ENCODE measurements around a stretch of chr3.

DNA sequence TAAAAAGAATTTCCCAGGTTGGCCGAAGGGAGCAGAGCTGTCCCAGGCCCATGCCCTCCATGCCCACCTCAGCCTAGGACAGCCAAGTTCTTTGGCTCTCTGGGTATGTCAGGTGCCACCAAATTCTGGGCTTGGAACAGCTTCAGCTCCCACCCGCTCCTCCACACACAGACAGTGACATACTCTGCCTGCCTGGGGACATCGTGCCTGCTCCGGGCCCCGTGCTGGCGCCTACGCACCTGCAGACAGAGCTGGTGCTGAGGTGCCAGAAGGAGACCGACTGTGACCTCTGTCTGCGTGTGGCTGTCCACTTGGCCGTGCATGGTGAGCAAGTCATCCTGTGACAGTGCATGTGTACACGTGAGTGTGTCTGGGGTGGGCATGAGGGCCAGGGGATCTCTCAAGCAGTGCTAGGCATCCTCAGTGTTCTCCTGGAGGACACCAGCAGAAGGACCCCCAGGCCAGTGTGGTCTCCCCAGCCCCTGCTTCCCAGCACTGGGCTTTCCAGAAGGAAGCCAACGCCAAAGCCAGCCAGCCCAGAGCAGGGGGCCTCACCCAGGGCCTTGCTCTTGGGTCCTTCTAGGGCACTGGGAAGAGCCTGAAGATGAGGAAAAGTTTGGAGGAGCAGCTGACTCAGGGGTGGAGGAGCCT is 979 bp downstream of the IL17RC start:
- PRO-cap = no peak
- RAMPAGE, long total RNA, 4 experiments = no peak in any of the 4 experiments

GRCh38 chr3:9954940-9955639 is 2.9 kb upstream of the PRRT3 start:
- PRO-cap = no peak
- RAMPAGE, long total RNA, 4 experiments = no peak in any of the 4 experiments

- PRO-cap = no peak
- RAMPAGE, long total RNA, 4 experiments = no peak in any of the 4 experiments
Observed at GRCh38 chr3:10143316-10143557, 1.7 kb downstream of the VHL start.

DNA sequence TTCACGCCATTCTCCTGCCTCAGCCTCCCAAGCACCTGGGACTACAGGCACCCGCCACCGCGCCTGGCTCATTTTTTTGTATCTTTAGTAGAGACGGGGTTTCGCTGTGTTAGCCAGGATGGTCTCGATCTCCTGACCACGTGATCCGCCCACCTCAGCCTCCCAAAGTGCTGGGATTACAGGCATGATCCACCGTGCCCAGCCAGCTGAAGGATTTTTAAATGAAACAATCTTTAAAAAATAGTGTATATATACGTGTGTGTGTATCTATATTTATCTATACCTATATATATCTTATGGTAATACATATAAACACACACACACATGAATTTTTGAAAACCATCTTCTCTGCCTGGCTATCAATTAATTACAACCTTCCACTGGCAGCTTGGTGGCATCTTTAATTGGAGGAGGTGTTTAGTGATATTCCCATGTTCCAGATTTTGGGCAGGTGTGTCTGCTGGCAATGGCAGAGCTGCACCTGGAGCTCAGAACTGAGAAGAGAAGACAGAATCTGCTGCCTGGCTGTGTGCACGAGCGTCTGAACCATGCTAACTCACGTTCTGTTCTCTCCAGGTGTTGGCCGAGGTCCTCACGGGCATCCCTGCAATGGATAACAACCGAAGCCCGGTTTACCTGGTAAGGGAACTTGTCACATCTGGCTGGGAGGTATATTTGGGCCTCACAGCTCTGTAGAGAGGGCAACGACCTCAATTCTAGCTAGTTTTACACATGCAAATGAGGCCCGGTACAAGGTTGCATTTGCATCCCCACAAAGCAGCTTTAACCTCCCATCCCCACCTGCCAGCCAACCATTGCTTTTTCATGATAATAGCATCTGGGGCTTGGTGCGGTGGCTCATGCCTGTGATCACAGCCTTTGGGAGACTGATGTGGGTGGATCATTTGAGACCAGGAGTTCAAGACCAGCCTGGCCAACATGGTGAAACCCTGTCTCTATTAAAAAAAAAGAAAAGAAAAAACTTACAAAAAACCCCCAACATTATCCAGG is 22.2 kb upstream of the TATDN2 start:
- PRO-cap = no peak
- RAMPAGE, long total RNA, 4 experiments = no peak in any of the 4 experiments

DNA sequence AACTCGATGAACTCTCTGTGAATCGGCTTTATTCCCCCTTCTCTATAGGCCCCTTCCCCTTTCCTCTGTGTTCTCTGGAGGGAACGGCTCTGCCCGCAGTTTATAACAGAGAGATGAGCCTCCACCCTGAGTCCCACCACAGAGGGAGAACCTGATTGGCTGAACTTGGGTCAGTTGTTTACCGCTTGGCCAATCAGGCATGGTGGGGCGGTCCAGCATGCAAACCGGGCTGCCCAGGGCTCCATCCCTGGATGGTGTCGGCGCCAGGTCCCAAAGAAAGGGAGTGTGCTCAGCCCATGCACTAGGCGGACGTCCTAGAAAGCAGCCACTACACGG is 13.4 kb upstream of the TATDN2 start:
- PRO-cap = no peak
- RAMPAGE, long total RNA, 4 experiments = no peak in any of the 4 experiments

DNA sequence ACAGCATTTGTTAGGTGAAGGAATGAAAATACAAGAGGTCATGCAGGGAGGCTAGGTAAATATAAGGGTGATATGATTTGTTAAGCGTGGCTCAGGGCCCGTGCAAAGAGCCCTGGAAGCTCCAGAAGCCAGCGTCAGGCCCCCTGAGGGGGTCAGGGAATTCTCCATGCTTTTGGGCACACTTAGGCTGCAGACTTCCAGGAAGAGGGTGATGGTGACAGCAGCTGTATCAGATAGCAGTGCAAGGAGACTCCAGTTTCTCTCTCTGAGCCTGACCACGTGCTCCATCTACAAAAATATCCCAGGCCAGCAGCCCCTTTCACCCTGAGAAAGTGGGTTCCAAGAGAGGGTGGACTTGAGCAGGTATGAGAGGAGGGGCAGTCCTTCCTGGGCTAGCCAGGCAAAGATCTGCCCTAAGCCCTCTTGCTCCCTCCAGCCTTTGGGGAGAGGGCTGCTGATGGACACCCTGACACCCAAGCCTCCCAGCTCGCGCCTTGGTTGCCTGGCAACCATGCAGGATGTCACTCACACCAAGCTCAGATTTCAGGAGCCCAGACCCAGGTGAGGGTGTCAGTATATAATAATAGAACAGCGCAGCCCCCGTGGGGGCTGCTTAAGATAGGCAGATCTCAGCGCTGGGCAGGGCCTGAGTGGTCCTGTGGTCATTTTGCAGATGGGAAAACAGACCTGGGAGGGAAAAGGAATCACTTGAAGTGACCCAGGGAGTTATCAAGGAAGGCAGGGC is 35.8 kb downstream of the ATP2B2 start:
- PRO-cap = no peak
- RAMPAGE, long total RNA, 4 experiments = no peak in any of the 4 experiments

DNA sequence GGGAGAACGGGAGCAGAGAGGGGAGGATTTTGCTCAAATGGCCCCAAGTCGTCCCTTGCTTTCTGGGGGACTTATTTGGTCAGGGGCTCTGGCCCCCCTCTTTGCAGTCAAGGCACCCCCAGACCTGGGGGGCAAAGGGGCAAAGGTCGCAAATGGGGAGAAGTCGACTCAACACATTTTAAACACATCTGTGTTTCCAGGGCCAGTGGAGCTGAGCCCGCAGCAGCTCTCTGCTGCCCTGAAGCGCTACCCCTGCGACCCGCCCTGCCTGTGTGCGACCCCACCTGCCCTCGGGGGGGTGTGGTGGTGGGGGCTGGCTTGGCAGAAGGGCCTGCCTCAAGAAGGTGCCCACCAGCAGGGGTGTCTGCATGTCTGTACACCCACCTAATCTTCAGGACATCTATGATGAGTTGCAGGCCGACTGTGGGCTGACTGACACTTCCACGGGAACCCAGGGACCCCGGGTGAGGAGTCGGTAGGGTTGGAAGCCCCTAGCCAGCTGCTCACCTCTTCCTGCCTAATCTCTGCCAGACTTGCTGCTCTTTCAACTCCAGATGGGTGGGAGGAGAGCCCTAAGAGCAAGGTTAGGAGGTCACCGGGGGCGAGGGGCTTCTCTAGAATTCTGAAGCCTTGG is 721 bp upstream of the ATP2B2 start:
- PRO-cap = no peak
- RAMPAGE, long total RNA, 4 experiments = no peak in any of the 4 experiments

GRCh38 chr3:11136588-11138009 is 17.2 kb upstream of the HRH1 start:
- PRO-cap = no peak
- RAMPAGE, long total RNA, 4 experiments = no peak in any of the 4 experiments

DNA sequence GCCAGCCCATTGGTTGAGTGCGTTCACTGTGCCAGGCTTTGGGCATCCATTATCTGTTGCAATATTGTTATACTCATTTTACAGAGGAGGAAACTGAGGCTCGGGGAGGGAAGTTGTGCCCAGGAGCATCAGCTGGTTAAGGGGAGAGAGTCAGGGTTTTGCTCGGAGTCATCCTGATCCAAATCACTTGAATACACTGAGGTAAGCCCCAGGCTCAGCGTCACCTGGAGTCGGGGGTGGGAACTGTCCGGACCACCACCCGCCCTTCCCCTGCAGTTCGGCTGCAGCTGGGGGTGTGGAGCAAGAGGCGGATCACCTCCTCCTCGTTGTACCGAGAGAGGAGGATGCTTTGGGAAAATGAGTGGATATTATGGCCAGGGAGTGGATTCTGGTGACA is 636 bp downstream of the HRH1 start:
- PRO-cap = no peak
- RAMPAGE, long total RNA, 4 experiments = no peak in any of the 4 experiments

DNA sequence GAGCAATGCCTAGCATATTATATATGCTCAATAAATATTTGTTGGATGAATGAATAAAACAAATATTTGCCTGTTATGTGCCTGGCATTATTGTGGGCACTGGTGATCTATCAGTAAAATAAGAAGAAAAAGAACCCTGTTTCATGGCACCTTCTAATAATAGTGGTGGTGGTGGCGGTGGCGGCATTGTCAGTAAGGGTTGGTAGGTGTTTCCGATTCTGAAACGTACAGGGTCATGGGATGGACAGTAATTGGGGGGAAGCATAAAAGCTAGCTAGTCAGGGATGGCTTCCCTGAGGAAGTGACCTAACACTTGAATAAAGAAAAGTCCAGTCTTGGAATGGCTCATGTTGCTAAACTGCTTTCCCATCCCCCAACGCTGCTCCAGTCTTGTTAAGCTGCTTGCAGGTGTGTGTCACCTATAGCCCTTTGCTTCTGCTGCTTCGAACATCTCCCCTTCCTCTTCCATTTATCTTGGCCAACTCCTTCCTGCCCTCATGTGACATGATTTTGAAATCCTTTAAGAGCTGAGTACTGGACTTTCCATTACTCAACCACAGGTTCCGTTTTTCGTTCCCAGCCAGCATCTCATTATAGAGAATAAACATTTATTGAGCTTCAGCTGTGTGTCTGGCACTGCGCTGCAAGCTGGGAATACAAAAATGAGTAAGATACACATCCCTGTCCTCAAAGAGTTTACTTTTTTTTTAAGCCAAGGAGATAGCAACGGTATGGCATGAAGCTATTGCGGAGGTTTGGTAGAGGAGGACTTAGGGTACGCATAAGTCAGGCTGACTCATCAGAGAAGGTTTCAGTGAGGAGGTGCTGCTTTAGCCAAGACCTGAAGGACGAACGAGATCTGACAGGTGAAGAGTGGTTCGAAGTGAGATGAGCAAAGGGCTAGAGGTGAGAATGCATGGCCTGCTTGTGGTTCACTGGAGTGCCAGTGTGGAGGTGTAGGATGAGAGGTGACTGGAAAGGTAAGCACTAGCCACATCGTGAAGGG is 1.7 kb downstream of the ATG7 start:
- PRO-cap = bidirectional peak, plus-strand start at position 611 of the sequence, minus-strand start at position 445 of the sequence
- RAMPAGE, long total RNA, 4 experiments = no peak in any of the 4 experiments

GRCh38 chr3:11288339-11288580 is 16.1 kb downstream of the ATG7 start:
- PRO-cap = no peak
- RAMPAGE, long total RNA, 4 experiments = no peak in any of the 4 experiments

GRCh38 chr3:11288581-11289021 is 16.4 kb downstream of the ATG7 start:
- PRO-cap = no peak
- RAMPAGE, long total RNA, 4 experiments = no peak in any of the 4 experiments

GRCh38 chr3:11544947-11545622 is 98.6 kb downstream of the VGLL4 start:
- PRO-cap = no peak
- RAMPAGE, long total RNA, 4 experiments = no peak in any of the 4 experiments

- PRO-cap = no peak
- RAMPAGE, long total RNA, 4 experiments = no peak in any of the 4 experiments
Observed at GRCh38 chr3:11556154-11556824, 87.4 kb downstream of the VGLL4 start.

- PRO-cap = bidirectional peak, plus-strand start at chr3:11571012, minus-strand start at chr3:11570891
- RAMPAGE, long total RNA, 4 experiments = no peak in any of the 4 experiments
Observed at GRCh38 chr3:11570825-11571491, 72.8 kb downstream of the VGLL4 start.

GRCh38 chr3:11604111-11604569 is 39.6 kb downstream of the VGLL4 start:
- PRO-cap = no peak
- RAMPAGE, long total RNA, 4 experiments = no peak in any of the 4 experiments

GRCh38 chr3:11634007-11634924 is 9.4 kb downstream of the VGLL4 start:
- PRO-cap = no peak
- RAMPAGE, long total RNA, 4 experiments = start-site peak on the minus strand in 1 of 4 experiments, at chr3:11634280-11634659 at its widest, 21 reads per replicate

GRCh38 chr3:11721381-11721921 is 77.7 kb upstream of the VGLL4 start:
- PRO-cap = no peak
- RAMPAGE, long total RNA, 4 experiments = no peak in any of the 4 experiments

GRCh38 chr3:11845158-11845833 is 1.4 kb downstream of the TAMM41 start:
- PRO-cap = no peak
- RAMPAGE, long total RNA, 4 experiments = no peak in any of the 4 experiments

GRCh38 chr3:11911218-11911661 is 64.6 kb upstream of the TAMM41 start:
- PRO-cap = no peak
- RAMPAGE, long total RNA, 4 experiments = no peak in any of the 4 experiments